Colonic mucosa (tissue), 1 donor: Measurements from ENCODE around the genes GABPA and ADAMTS1.

GRCh38 chr21:18654443-18654848 is 250.9 kb upstream of the TMPRSS15 start:
- PRO-cap: no peak

DNA sequence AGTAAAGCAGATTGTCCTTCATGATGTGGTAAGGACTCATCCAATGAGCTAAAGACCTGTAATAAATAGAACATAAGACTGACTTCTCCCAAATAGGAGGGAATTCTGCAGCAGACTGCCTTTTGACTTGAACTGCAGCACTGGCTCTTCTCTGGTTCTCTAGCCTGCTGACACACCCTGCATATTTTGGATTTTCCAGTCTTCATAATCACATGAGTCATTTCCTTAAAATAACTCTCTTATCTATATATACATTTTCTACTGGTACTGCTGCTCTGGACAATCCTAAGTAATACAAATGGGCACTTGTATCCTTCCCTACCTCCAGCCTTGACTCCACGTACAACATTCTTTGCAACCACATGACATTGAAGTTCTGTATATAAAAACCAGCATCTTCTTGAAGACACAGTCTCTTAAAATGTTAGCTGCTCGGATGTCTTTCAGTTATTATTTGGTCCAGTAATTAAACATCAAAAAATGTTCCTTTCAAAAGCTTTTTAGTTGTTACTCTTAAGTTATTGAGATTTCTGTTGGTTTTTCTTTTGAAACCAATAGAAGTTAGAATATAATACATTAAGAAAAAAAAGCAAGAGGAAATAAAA is 429.4 kb upstream of the TMPRSS15 start:
- PRO-cap: no peak

DNA sequence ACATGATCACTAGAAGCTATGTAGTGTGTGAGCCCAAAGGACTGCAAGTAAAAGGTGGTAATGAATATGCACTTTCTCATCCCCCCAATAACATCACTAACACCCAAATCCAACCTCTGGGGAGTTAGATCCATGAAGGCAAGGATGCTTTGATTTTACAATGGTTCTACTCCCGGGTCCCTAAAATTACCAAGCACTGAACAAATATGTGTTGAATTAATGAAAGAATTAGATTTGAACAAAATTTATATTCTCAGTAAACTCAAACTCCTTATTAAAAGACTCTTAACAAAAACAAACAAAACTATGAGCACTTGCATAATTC is 900.2 kb upstream of the TMPRSS15 start:
- PRO-cap: unidirectional peak, minus-strand start at position 187 of the sequence

GRCh38 chr21:21279129-21279401 is 280.9 kb downstream of the NCAM2 start:
- PRO-cap: no peak

- PRO-cap: no peak
These were observed 2023.0 kb downstream of the NCAM2 start for GRCh38 chr21:23021164-23021633.

DNA sequence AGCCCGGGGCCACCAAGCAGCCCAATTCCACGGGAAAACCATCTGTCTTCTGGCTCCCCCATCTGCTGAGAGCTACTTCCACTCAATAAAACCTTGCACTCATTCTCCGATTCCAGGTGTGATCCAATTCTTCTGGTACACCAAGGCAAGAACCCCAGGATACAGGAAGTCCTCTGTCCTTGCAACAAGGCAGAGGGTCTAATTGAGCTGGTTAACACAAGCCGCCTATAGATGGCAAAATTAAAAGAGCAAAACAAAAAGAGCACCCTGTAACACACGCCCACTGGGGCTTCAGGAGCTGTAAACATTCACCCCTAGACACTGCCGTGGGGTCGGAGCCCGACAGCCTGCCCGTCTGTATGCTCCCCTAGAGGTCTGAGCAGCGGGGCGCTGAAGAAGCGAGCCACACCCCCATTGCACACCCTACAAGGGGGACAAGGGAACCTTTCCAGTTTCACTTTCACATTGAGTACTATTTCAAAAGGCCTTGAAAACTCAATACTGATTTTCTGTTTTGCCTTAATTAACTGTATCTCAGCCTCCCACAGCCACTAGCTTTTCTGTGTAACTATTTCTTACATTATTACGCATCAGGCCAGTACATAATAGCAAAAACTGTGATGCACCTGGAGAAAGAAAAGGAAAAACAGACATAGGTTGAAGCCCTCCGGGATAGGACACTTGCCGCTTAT is 1719.7 kb downstream of the MRPL39 start:
- PRO-cap: no peak

- PRO-cap: bidirectional peak, plus-strand start at chr21:25561862, minus-strand start at chr21:25561760; unidirectional peak, plus-strand start at chr21:25562131
These were observed 45.4 kb downstream of the MRPL39 start for GRCh38 chr21:25561377-25562728.

DNA sequence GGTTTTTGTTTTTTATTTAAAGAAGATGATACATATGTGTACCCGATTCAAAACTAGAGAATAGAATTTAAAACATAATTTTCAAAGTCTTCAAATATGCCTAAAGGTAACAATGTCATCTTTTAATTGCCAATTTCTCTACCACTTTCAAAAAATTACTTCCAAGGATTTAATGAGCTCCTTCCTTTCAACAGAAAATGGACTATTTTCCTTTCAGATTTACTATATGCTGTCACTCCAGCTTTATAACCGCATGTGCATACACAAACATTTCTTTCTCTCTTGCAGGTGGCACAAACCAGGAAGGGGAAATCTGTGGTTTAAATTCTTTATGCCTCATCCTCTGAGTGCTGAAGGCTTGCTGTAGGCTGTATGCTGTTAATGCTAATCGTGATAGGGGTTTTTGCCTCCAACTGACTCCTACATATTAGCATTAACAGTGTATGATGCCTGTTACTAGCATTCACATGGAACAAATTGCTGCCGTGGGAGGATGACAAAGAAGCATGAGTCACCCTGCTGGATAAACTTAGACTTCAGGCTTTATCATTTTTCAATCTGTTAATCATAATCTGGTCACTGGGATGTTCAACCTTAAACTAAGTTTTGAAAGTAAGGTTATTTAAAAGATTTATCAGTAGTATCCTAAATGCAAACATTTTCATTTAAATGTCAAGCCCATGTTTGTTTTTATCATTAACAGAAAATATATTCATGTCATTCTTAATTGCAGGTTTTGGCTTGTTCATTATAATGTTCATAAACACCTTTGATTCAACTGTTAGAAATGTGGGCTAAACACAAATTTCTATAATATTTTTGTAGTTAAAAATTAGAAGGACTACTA is 33.5 kb downstream of the MRPL39 start:
- PRO-cap: no peak

DNA sequence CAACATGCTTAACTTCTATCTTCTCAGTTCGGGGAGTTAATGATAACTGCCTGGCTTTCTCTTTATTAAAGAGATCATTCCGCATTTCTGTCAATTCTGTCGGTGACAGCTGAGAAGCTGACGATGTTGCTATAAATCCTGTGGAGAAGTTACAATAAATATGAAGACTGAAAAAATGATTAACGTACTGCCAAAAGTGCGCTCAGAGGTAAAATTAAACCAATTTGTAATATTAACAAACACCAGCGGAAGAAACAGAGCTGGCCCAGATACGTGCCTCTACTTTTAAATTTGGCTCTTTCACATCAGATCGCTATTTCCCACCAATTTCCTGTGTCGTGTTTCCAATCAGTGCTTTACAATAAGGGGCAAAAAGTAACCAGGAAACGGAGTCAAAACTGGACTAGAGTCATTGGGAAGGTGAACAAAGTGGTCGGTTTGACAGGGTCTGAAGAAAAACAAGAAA is 730 bp downstream of the MRPL39 start:
- PRO-cap: no peak

DNA sequence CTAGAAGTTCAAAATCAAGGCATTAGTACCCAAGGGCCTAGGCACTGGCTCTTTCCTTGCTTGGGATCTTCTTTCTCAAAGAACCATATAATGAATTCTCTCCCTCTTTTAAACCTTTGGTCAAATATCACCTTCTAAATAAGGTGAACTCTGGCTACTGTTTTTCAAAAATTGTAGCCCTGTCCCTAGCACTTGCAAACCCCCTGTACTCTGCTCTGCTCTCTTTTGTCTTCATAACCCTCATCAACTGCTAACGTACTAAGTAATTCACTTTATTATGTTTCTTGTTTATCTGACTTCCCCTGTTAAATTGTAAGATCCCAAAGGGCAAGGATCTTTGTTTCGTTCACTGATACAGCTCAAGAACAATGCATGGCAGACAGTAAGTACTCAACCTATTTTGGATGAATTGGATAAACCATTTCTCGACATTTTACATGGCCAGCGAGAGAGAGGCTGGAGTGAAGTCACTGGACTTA is 47.0 kb downstream of the ATP5PF start:
- PRO-cap: no peak

- PRO-cap: bidirectional peak, plus-strand start at chr21:25734994, minus-strand start at chr21:25734904; unidirectional peak, plus-strand start at chr21:25735427
These were observed at the start of gene GABPA for GRCh38 chr21:25734784-25735491. Gene GABPA, plus strand, starts transcription at chr21:25734972.

DNA sequence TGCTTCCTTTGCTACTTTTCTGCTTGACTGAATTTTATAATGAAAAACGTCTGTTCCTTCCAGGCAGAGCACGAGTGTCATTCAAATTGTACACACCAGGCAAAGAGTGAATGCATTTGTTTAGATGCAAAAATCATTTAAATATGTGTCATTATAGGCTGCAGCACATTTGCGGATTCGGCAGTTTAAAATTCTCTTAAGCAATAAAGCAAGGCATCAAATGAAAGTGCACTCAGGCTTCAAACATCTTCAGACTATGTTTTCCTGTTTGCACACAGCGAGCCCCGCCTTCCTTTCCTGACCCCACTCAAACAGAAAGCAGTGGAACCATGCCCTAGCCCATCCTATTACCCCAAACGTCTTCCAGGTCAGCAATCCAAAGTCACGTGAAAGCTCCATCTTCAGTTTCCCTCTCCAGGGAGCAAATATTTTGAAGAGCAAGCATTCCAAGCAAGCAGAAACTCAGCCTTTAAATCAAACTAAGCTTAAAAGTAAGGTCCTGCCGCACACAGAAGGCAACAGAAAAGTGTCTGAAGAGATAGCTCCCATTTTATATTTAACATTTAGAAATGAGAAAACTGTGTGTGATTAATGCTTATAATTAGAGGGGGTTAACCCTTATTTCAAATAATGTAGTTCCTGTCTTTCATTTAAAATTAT is 99.5 kb downstream of the APP start:
- PRO-cap: no peak

- PRO-cap: no peak
These were observed 4.4 kb downstream of the APP start for GRCh38 chr21:26166053-26166627.

GRCh38 chr21:26555590-26556043 is 17.5 kb downstream of the CYYR1 start:
- PRO-cap: no peak

GRCh38 chr21:26799829-26800508 is 45.2 kb downstream of the ADAMTS1 start:
- PRO-cap: no peak

- PRO-cap: bidirectional peak, plus-strand start at chr21:26845604, minus-strand start at chr21:26845409
These were observed at the start of gene ADAMTS1 for GRCh38 chr21:26845234-26845437. Gene ADAMTS1, minus strand, starts transcription at chr21:26845409.

- PRO-cap: no peak
These were observed 456.2 kb upstream of the ADAMTS5 start for GRCh38 chr21:27423011-27423535.

DNA sequence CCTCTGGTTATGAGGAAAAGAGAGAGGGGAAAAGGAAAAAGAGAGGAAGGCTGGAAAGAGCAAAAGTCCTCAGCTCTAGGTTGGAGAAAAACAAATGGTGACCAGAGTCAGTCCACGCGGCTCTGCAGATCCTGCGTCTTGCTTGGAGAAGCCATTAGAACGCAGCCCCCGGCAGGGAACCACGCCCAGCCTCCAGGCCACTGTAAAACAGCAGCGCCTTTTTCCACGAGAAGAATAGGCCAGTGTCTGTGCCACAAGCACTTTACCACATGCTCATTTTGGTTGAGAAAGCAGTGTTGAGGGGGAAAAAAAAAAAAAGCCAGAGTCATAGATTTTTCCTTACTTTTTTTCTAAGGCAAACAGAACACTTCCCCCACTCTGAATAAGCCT is 846.9 kb upstream of the ADAMTS5 start:
- PRO-cap: no peak

DNA sequence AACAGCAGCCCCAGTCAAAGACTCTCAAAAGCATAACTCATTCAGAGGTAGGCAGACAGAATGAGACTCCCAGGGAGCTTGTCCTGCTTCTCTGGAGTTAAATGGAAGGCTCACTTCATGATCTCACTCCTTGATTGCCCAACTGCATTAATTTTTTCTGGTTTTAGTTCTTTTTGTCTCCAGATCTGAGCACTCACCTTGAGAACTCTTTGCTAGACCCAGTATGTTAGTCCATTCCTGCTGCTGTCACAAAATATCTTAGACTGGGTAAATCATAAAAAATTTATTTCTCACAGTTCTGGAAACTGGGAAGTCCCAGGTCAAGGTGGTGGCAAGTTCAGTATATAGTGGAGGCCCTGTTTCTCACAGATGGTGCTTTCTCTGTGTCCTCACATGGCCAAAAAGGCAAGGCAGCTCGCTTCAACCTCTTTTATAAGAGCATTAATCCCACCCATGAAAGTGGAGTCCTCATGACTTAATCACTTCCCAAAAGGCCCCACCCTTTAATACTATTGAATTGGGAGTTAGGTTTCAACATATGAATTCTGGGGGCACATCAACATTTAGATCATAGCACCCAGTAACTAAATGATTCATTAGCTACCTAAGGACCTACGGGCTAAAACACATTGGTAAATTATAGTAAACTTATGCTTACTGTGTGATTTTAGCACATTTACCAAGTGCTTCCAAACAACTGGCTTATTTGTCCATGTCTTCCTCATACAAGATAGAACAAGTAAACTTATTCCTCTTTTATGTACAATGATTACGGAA is 210.5 kb downstream of the N6AMT1 start:
- PRO-cap: no peak

GRCh38 chr21:28805703-28806307 is 79.4 kb downstream of the N6AMT1 start:
- PRO-cap: no peak